ENCODE data around the genes DHX34, NOP53, CABP5, PLA2G4C, ODAD1 and SYNGR4.

GRCh38 chr19:47272924-47273444 lies 1.7 kb upstream of the INAFM1 start:
- PRO-cap, 2 experiments: peak in 1 of 2 experiments; most common plus-strand start chr19:47273355 (in 1); most common minus-strand start chr19:47273242 (in 1)

- PRO-cap, 2 experiments: no peak in any of the 2 experiments
Measured at GRCh38 chr19:47317236-47317723, 7.6 kb downstream of the C5AR1 start.

GRCh38 chr19:47349151-47350290 lies at the start of gene DHX34:
TSS of gene DHX34 (plus strand) at chr19:47349315.
- PRO-cap, 2 experiments: peak in 2 of 2 experiments; most common plus-strand start chr19:47349355 (in 2)

- PRO-cap, 2 experiments: no peak in any of the 2 experiments
Measured at GRCh38 chr19:47381727-47382414, 32.8 kb downstream of the DHX34 start.

DNA sequence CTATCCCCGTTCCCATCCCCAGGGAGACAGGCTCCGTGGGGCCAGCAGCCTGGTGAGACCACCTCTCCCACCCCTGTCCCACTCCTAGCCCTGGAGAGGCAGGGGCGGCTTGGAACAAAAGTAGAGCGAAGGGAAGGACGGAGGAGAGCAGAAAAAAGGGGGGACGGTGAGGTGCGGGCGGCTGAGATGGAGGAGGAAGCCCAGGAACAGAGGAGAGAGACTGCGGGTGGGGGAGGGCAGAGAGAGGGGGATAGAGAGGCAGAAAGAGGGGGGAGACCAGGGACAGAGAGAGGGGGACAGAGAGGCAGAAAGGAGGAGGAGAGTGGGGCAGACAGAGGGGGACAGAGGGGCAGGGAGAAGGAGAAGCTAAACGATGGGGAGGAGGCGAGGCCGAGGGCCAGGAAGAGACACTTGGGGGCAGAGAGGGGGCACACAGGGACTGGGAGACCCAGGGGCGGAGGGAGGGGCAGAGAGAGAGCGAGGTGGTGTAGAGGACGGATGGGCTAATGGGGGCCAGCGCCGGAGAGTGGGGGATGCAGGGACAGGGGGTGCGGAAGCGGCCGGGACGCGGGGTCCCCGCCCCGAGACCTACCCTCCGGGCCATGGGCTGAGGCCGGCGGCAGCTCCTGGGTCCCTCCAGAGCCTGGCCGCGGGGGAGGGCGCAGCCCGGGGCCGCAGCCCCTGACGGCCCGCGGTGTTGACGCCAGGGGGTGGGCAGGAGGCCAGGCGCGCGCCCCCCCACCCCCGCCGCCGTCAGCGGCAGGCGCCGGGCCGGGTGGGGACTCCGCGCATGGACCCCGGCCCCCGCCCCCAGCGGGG lies 640 bp downstream of the MEIS3 start:
- PRO-cap, 2 experiments: no peak in any of the 2 experiments

- PRO-cap, 2 experiments: peak in 2 of 2 experiments; most common plus-strand start chr19:47610499 (in 1); most common minus-strand start chr19:47610435 (in 2)
Measured at GRCh38 chr19:47610014-47610928, 1.3 kb downstream of the BICRA start.

DNA sequence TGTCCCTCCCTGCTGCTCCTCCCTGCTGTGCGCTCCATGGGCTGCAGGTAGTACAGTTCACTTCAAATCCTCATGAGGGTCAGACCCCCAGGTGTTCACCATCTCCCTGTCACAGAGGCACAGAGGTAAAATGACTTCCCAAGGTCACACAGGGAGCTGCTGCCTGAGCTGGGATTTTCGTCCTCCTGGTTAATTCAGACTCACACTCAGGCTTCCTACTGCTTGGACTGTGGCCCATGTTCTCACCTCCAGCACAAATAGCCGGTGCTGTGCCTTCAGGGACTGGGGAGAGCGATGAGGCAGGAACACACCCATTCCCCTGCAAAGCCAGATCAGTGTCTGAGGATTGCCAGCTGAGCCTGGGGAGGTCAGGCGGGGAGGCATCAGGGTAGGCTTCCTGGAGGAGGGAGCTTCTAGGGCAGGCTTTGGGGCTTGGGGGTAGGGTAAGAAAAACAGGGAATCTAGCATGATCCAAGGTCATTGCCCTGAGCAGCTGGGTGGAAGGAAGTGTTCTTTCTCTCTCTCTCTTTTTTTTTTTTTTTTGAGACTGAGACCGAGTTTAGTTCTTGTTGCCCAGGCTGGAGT lies 14.5 kb downstream of the BICRA start:
- PRO-cap, 2 experiments: no peak in any of the 2 experiments

DNA sequence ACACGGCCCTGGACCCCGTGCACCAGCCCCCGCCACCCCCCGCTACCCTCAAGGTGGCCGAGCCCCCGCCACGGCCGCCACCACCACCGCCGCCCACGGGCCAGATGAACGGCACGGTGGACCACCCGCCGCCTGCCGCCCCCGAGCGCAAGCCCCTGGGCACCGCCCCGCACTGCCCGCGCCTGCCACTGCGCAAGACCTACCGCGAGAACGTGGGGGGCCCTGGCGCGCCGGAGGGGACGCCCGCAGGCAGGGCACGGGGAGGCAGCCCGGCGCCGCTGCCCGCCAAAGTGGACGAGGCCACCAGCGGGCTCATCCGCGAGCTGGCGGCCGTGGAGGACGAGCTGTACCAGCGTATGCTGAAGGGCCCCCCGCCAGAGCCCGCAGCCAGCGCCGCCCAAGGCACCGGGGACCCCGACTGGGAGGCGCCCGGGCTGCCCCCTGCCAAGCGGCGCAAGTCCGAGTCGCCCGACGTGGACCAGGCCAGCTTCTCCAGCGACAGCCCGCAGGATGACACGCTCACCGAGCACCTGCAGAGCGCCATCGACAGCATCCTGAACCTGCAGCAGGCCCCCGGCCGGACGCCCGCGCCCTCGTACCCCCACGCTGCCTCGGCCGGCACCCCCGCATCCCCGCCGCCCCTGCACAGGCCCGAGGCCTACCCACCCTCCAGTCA lies 11.4 kb upstream of the EHD2 start:
- PRO-cap, 2 experiments: no peak in any of the 2 experiments

DNA sequence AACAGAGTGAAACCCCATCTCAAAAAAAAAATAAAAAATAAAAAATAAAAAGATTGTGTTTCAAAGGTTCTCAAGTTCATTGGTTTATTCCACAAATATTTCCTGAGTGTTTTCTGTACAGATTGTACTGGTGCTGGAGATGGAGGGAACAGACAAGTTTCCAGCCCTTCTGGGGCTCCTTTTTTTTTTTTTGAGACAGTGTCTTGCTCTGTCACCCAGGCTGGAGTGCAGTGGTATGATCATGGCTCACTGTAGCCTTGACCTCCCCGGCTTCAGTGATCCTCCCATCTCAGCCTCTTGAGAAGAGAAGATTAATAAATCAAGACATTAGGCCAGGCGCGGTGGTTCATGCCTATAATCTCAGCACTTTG lies 12.3 kb upstream of the NOP53 start:
- PRO-cap, 2 experiments: no peak in any of the 2 experiments

- PRO-cap, 2 experiments: peak in 2 of 2 experiments; most common plus-strand start chr19:47745541 (in 2); most common minus-strand start chr19:47745447 (in 1)
Measured at GRCh38 chr19:47745074-47746030, at the start of gene NOP53. TSS of gene NOP53 (plus strand) at chr19:47745546.

DNA sequence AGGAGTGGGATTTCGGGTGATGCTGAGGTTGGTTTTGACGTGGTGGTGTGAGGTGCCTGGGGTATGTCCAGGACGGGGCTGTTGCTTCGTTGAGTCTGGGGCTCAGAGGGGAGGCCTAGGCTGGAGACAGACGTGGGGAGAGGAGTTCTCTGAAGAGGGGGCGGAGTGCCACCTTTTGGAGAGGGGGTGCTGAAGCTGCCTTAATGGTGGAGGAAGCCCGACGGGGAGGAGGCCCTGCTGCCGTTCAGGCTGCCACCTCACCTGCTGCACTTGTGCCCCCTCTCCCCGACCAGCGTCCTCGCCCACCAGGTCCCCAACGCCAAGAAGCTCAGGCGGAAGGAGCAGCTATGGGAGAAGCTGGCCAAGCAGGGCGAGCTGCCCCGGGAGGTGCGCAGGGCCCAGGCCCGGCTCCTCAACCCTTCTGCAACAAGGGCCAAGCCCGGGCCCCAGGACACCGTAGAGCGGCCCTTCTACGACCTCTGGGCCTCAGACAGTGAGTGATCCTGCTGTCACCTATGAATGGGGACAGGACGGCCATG lies 5.3 kb downstream of the NOP53 start:
- PRO-cap, 2 experiments: no peak in any of the 2 experiments

DNA sequence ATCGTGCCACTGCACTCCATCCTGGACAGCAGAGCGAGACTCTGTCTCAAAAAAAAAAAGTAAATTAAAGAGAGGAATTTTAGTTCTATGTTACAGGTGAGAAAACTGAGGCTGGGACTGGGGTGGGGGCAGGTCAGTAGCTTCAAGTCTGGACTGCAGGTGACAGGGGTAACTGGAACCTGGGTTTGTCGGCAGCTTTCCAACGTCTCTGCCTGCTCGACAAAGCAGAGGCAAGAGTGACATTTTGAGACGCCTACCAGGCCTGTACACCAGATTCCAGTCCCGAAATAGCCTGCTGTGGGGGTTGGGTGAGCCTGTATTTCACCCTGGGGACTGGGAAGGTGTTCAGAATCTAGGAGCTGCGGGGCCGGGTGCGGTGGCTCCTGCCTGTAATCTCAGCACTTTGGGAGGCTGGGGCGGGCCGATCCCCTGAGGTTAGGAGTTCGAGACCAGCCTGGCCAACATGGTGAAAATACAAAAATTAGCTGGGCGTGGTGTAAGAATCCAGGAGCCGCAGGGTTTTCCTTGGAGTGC lies 1.3 kb downstream of the SELENOW start:
- PRO-cap, 2 experiments: peak in 1 of 2 experiments; most common plus-strand start position 348 of the sequence (in 1); most common minus-strand start position 238 of the sequence (in 1)

- PRO-cap, 2 experiments: no peak in any of the 2 experiments
Measured at GRCh38 chr19:48044011-48044210, at the start of gene CABP5. TSS of gene CABP5 (minus strand) at chr19:48044079.

DNA sequence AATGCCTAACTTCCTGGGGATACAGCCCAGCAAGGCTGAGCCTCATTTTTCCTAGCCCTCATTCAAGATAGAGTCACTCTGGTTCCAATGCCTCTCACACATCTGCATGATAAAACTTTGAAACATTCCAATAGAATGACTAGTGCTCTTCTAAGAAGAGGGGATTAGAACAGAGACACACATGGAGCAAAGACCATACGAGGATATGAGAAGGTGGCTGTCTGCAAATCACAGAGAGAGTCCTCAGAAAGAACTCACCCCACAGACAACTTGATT lies 20.7 kb upstream of the CABP5 start:
- PRO-cap, 2 experiments: no peak in any of the 2 experiments

GRCh38 chr19:48110214-48111089 lies at the start of gene PLA2G4C:
TSS of gene PLA2G4C (minus strand) at chr19:48110817.
- PRO-cap, 2 experiments: peak in 2 of 2 experiments; most common plus-strand start chr19:48110514 (in 1); most common minus-strand start chr19:48110471 (in 1)

DNA sequence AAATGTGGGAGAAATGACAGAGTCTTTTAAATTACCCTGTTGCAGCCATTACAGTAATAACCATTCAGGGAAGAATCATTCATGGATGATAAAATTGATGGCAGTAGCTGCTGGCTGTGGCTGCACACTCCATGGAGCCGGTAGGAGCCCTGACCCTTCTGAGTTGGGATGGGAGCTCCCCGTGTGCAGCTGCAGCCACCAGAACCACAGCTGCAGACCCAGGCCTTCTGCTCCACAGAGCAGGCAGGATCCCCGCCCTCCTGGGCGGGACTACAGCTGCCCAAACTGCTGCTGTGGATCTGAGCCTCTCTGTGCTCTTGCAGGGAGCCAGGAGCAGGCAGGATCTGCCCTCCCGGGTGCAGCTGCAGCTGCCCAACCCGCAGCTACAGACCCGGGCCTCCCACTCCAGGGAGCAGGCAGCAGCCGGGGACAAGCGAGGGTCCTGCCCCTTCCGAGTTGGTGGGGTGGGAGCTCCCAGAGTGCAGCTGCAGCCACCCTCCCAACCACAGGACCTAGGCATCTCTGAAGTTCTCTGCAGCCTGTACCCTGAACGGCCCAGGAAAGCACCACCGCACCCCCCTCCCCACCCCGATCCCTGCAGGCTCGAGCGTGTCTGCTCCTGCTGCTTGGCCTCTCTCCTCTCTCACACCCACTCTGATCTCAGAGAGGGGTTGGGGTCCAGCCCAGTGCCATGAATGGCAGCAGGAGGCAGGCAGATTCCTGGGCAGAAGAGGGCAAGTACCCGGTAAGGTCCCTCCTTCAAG lies 13.1 kb downstream of the ODAD1 start:
- PRO-cap, 2 experiments: no peak in any of the 2 experiments

DNA sequence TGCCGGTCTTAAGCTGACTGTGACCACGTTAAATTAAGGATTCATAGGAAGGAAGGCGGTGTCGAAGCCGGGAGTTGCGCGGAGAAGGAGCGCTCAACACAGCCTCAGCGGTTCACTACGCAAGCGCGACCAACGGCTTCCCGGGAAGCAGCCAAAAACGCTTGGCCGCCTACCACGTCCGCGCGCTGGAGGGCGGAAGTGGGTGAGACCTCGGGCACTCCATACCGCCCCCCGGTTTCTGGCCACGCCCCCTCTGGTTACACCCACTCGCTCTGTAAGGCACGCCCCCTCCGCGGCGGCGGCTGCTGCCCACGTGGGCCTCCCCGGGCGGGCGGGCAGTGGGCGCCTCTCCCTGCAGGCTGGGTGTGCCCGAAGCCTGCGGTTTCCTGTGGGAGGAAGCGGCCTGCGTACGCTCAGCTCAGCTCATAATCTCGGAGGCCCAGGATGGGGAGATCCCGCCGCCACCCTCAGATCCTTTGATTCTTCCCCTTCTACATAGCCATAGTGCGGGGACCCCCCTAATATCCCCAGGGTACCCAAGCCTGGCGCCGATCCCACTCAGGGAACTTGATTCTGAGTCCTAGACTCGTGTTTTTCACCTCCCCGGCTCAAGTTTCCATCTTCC lies at the start of gene ODAD1:
Gene ODAD1 (minus strand): TSS at position 196 of the 625 bp plus-strand sequence.
- PRO-cap, 2 experiments: peak in 2 of 2 experiments; most common plus-strand start position 426 of the sequence (in 2); most common minus-strand start position 119 of the sequence (in 2)

GRCh38 chr19:48333092-48333615 lies 7.8 kb downstream of the EMP3 start:
- PRO-cap, 2 experiments: peak in 2 of 2 experiments; most common plus-strand start chr19:48333310 (in 2)

DNA sequence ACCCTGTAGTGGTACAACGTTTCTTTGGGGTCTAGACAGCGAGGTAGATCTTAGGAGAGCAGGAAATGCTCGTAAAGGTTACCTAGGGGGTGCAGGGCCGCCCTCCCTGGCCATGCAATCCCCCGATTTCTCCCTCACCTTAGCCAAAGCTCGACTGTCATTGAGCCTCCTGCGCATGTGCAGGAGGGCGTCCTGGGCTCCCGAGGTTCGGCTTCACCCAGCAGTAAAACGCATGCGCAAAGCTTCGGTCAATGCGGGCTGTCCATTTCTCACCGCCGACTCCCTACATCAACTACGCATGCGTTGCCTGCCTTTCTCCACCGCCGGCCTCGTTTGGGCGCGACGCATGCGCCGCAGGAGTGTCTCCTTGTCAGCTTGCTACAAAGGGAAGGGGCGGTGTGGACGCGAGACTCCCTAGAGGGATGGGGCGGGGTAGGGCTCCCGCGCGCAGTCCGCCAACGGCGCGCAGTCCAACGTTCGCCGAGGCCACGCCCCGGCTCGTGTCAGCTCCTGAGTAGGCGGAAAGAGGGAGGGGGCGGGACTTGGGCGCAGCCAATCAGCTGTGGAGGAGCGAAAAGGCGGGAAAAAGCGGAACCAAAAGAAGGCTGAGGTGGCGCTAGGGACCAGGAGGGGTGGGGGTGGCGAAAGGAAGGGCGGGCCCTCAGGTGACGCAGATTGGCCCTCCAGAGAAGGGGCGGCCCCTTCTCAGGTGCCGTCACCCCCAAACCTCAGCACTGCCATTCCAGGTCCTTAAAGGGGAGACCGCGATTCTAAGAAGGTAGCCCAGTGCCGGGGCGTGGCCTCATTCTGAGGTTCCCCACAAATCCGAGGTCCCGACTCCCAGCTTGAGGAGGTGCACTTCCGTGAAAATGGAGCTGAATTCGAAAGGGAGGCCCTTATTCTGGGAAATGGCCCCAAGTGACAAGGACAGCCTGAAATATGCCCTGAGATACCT lies at the start of gene SYNGR4:
Gene SYNGR4 (plus strand): TSS at position 608 of the 955 bp plus-strand sequence.
- PRO-cap, 2 experiments: peak in 2 of 2 experiments; most common plus-strand start position 373 of the sequence (in 1); most common minus-strand start position 156 of the sequence (in 1)

DNA sequence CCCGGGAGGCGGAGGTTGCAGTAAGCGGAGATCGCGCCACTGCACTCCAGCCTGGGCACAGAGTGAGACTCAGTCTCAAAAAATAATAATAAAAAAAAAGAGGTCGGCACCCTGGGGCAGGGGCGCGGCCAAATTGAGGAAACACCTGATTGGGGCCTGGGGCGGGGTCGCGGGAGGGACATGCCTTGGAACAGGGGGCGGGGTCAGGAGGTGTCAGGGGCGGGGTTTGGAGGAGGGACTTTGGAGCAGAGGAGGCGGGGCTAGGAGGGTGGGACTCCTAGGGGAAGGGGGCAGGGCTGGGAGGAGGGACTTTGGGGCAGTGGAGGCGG lies 21.8 kb downstream of the GRIN2D start:
- PRO-cap, 2 experiments: no peak in any of the 2 experiments